Neuron (in vitro differentiated cells): ENCODE measurements around a stretch of chr15.

DNA sequence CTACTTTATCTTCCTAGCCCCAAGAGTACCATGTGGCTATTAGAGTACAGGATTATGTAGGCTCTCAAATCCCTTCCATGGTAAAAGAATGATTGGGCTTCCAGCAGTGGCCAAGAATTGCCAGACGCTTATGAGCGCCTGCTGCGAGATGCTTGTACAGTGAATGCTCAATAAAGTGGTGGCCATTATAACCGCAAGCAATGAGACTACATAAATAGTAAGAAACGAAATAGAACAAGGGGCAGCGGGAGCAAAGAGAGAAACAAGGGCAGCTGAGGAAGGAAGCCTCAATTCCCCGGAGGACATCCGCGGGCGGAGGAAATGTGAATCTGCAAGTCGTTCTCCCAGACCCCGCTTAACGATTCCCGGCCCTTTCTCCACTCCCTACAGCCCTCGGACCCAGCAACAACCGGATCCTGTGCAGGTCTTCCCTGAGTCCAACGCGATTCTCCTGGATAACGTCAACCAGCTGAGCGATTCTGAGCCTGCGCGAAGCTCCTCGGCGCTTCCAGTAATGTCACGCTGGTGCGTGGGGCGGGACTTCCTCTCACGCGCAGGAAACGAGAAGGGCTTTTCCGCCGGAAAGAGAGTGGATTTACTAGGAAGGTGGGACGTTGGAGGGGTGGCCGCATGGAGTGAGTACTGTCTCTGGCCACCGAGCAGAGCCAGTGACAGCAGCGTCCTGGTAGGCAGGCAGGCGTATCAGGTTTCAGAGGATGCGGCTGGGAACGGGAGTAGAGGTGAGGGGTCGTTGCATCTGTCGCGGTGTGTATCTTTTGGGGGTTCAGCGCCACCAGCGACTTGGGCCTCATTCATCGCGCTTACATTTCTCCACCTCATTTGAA, 40.5 kb upstream of the AP3B2 start:
- PRO-cap = bidirectional peak, plus-strand start at position 598 of the sequence, minus-strand start at position 451 of the sequence

DNA sequence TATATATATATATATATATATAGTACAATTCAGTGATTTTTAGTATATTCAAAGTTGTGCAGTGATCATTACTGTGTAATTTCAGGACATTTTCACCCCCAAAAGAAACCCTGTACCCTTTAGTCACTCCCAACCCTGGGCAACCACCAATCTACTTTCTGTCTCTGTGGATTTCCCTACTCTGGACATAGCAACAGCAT, 5.6 kb downstream of the WHAMM start:
- PRO-cap = no peak

DNA sequence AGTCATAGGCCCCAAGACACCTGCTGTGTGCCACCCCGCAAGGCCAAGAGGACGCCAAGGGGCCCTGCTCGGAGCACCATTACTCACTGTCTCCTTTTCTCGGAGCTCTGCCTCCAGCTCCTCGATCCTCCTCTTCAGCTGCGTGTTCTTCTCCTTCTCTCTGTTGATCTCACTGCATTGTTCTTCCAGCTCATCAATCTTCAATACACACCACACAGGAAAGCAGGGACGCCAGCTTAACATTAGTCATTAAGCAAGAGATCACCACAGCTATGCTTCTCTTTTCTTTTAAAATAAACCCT, 42.6 kb downstream of the WHAMM start:
- PRO-cap = no peak

DNA sequence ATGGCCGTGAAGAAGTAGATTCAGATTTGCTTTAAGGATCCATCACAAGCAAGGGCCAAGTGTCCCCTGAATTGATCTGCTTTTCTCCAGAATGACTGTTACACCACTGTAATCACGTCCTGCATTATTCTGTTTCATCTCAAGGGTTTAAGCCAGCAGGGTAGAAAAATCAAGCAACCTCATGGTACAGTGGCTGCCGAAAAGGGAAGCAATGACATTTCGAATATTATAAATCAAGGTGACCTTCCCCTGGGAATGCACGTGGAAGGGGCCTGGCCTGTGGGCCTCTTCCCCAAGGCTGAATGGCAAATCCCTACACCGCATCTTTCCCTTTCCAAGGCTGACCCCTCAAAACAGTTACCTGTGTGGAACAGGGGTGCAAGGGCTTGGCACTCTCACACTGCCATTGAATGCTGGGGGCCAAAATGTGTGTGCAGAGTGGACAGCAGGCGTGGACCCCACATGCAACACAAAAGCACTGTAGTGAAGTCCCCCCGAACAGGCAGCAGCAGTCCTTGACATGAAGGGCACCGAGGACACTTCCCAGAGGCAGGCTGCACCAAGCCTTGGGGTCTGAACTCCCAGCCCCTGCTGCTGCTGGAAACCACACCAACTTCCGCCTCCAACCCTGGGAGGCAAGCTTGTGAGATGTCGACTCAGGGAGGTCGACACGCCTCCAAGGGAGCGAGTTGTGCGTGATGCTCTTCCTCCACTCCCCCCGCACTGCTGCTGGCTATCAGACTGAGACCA, 43.3 kb downstream of the WHAMM start:
- PRO-cap = no peak

GRCh38 chr15:82934445-82935033, 18.0 kb downstream of the HOMER2 start:
- PRO-cap = no peak

- PRO-cap = no peak
These were observed 18.4 kb upstream of the C15orf40 start for GRCh38 chr15:83029683-83030347.

- PRO-cap = no peak
These were observed 49.9 kb downstream of the TM6SF1 start for GRCh38 chr15:83157335-83157685.

- PRO-cap = no peak
These were observed 80.9 kb upstream of the BNC1 start for GRCh38 chr15:83365156-83365897.

GRCh38 chr15:83379507-83380055, 67.6 kb upstream of the SH3GL3 start:
- PRO-cap = no peak

DNA sequence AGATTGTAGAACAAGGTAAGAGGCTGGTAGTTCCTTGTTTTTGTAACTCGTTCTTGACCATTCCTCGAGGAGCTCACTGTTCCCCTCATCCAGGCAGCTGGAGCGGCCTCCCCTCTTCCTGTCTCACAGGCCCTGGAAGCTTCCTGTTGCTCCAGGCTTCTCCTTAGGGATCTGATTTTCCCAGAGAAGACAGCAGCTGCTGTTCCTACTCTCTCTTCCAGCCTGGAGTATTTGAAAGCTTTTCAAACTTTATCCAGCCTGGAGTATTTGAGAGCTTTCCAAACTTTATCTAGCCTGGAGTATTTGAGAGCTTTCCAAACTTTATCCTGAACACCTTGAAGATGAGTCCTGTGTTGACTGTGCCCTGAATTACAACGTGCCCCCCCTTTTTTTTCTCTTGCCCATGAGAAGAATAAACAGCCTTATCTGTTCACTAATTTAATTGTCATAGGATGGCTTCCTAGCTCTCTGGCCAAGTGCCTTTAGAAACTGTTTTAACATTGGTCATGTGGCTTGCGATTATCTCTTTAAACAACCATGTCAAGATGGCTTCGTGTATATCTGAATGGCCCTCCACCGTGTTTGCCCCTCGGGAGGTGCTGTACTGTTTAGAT, 4.7 kb downstream of the ADAMTSL3 start:
- PRO-cap = no peak

- PRO-cap = no peak
These were observed 276.8 kb downstream of the ADAMTSL3 start for GRCh38 chr15:83930407-83931411.

DNA sequence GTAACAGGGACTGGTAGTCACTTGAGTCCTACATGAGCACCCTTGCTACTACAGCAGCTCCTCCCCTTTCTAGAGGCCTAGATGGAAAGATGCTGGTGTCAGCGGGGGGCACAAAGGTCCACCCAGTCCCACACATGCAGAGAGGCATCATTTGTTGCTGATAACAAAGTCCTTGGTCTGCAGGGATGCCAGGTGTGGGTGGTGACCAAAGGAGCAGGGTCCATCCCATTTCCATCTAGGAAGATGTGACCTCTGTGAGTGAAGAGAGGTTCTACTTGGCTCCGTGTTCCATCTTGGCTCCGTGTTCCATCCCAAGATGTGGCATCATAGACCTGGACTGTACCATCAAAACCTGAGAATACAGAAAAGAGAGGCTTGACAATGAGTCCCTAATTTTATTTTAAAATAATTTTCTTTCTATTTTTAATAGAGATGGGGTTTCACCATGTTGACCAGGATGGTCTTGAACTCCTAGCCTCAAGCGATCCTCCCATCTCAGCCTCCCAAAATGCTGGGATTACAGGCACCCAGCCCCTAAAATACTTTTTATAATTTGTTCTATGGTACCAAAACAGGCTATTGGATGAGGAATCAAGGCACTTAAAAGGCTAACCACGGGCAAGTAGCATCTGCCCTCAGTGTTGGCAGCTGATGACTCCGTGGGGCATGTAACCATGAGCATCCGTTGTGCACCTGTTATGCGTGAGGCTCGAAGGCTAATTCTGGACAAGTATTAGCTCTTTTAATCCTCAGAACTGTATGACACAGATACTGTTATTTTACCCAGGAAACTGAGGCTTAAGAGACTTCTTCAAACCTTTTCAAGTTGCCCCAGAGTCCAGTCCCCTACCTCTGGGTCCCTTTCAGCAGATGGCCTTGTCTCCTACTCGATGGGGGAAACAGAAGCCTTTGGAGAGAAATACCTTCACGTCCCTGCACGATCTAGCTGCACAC, 10.4 kb downstream of the WDR73 start:
- PRO-cap = no peak

DNA sequence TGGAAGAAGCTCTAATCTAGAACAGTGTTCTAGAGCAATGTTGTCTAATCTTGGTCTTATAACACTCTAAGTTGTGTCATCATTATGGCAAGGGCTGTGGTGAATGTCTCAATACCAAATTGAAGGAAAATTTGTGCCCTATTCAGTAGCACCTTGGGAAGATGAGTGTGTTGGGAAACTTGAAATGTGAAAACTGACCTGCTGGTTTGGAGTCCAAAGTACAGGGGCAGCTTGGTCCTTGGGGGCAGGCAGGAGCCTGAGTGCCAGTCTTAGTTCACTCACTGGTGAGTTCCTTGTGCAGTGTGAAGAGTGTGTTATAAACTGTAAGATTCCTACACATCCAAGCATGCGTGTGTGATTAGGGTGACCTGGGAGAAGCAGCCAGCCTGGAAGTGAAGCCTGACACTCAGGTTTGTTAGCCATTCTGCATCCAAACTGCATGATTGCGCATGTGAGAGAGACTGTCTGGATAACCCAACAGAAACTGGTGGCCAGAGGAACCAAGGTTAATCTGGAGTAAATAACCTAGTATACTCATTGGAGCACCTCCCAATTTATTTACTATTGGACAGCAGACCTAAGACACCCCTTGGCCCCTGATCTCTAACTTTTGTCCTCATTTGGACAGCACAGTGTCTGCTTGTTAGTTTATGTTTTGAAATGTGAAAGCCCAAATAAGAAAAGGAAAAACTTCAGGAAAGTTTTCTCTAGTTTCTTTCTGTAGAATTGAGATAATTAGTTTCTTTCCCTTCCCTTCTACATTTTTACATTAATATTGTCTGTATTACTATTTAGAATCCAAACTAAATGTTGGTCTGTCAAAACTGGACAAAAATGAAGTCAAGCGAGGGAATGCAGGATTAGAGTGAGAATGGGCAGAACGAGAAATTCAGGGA, 14.8 kb downstream of the ZNF592 start:
- PRO-cap = no peak

DNA sequence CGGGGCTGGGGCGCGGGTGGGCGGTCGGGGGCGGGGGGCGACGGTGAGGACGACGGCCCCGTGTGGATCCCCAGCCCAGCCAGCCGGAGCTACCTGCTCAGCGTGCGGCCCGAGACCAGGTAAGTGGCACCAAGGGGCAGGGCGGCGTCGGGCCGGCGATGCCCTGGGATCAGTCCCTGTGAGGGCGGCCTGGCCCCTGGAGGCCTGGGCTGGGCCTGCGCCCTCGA, 234 bp downstream of the ALPK3 start:
- PRO-cap = no peak

- PRO-cap = unidirectional peak, minus-strand start at chr15:84817810
These were observed 789 bp downstream of the ALPK3 start for GRCh38 chr15:84817704-84818586.

GRCh38 chr15:84886315-84887109, 2.0 kb downstream of the SLC28A1 start:
- PRO-cap = no peak

GRCh38 chr15:84992335-84993162, 10.9 kb downstream of the PDE8A start:
- PRO-cap = no peak

- PRO-cap = no peak
These were observed 126.6 kb downstream of the PDE8A start for GRCh38 chr15:85108071-85108824.

DNA sequence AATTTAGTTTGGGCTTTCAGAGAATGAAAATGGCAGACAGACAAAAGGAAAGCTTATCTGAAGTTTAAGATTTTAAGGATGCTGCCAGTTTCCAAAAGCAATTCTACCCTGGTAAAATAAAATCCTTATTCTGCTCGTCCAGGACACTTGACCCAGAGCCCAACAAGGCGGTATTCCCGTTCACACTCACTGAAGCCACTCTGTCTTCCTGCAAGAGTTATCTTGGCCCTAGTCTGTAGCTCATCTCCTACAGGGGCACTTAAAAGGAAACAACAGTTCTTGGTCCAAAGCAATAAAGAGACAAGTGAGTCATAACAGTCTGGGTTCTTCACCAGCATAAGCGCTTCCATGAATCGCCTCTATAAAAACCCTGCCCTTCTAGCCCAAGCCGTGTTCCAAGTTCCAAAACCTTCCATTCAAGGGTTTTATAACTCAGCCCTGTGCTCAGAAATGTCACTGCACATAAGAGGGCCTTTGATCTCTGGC, 64.3 kb upstream of the AKAP13 start:
- PRO-cap = no peak

DNA sequence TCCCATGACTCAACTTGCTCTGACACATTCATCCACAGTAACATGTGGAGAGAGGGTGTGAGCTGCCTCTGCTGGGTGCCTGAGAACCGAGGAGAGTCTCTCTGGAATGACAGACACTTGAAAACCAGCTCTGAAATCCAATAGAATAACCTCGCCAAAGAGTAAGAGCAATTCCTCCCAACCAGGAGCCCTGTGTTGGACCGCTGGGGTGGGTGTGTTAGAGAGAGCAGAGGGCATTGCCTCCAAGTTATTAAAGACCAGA, 35.8 kb upstream of the AKAP13 start:
- PRO-cap = no peak